Measurements from ENCODE around the genes TMEM121B and CLTCL1.

DNA sequence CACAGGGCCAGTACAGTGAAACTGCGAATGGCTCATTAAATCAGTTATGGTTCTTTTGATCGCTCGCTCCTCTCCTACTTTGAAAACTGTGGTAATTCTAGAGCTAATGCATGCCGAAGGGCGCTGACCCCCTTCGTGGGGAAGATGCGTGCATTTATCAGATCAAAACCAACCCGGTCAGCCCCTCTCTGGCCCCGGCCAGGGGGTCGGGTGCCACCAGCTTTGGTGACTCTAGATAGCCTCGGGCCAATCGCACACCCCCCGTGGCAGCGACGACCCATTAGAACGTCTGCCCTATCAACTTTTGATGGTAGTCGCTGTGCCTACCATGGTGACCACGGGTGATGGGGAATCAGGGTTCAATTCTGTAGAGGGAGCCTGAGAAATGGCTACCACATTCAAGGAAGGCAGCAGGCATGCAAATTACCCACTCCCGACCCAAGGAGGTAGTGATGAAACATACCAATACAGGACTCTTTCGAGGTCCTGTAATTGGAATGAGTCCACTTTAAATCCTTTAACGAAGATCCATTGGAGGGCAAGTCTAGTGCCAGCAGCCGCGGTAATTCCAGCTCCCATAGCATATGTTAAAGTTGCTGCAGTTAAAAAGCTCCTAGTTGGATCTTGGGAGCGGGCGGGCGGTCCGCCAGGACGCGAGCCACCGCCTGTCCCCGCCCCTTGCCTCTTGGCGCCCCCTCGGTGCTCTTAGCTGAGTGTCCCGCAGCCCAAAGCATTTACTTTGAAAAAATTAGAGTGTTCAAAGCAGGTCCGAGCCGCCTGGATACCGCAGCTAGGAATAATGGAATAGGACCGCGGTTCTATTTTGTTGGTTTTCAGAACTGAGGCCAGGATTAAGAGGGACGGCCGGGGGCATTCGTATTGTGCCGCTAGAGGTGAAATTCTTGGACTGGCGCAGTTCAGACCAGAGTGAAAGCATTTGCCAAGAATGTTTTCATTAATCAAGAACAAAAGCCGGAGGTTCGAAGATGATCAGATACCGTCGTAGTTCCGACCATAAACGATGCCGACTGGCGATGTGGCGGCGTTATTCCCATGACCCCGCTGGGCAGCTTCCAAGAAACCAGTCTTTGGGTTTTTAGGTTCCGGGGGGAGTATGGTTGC lies 3898.0 kb upstream of the OR11H1 start:
- PRO-cap, 2 experiments: no peak in any of the 2 experiments
- RAMPAGE, long total RNA, 5 experiments: no peak in any of the 5 experiments

- PRO-cap, 2 experiments: no peak in any of the 2 experiments
- RAMPAGE, long total RNA, 5 experiments: no peak in any of the 5 experiments
Observed at GRCh38 chr22:15784825-15785027, 94.9 kb downstream of the POTEH start.

- PRO-cap, 2 experiments: peak in 2 of 2 experiments; most common plus-strand start chr22:16601950 (in 2); most common minus-strand start chr22:16601757 (in 2)
- RAMPAGE, long total RNA, 5 experiments: start-site peak on the plus strand in 4 of 5 experiments, at chr22:16601844-16601970 at its widest, 46 to 161 reads per replicate
Observed at GRCh38 chr22:16601605-16602786, 9.4 kb upstream of the CCT8L2 start.

DNA sequence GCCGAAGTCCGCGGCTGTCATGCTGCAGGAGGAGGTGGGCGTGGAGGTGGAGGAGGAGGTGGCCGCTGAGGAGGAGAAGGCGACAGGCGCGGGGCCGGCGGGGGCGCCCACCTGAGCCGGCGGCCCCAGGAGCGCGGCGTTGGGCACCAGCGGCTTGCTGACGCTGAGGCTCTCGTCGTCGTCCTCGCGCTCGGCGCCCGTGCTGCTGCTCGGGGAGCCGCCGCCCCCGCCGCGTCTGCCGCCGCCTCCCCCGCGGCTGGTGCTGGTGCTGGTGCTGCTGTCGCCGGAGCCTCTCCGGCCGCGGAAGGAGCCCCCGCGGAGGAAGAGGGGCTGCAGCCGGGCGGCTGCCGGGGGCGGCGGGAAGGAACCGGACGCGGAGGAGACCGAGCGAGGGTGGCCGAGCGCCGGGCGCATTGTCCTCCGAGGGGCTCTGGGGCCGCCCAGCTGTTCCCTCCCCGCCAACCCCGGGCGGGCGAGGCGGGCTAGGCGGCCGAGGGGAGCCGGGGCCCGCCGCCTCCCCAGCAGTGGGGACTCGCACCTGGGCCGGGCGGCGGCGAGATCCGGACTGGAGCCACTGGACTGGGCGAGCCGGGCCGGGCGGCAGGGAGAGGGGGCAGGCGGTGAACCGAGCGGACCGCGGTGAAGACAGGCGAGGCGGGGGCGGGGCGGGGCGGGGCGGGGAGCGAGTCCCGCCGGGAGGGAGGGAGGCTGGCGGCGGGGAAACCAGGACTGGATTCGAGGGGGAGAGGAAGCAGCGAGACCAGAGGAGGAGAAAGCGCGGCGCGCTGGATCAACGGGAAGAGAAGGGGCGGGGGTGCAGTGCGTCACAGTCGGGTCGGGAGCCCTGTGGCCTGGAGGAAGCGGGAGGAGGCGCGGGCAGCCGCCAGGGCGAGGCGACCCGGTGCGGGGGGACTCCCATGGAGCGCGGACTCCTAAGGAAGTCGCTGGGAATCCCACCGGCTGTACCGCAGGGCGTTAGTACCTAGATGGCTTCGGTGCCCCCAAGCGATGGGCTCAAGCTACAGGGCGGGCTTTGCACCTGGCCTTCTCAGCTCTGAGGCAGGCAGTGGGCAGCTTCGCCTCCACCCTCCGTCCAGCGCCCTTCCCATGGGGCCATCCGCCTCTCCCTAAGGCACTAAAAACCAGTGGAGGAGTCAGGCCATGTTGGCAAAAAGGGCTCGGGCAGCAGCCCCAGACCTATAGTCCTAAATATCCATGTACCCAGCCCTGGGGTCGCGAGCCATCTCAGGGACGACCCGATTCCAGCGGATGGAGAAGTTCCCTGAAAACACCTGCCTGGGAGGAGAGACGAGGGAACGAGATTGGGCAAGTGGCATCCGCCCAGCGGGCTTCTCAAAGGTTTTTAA lies at the start of gene TMEM121B:
Gene TMEM121B (minus strand): TSS at position 647 of the 1,367 bp plus-strand sequence.
- PRO-cap, 2 experiments: no peak in any of the 2 experiments
- RAMPAGE, long total RNA, 5 experiments: no peak in any of the 5 experiments

DNA sequence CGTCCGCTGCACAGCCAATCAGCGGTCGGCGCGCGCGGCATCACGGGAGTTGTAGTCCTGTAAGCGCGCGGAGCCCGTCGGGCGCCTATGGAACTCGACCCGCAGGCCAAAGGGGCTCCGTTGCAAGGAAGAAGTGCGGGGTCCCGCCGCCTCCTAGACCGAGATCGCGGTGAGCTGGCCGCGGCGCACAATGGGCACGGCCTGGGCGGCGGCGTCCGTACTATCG lies 142 bp upstream of the HDHD5 start:
- PRO-cap, 2 experiments: peak in 2 of 2 experiments; most common plus-strand start position 68 of the sequence (in 2)
- RAMPAGE, long total RNA, 5 experiments: start-site peak on the plus strand in 1 of 5 experiments, centred at position 68 of the sequence, 11 reads per replicate

- PRO-cap, 2 experiments: peak in 1 of 2 experiments; most common plus-strand start chr22:17159948 (in 1); most common minus-strand start chr22:17159807 (in 1)
- RAMPAGE, long total RNA, 5 experiments: no peak in any of the 5 experiments
Observed at GRCh38 chr22:17159532-17160206, 592 bp upstream of the HDHD5 start.

GRCh38 chr22:17241916-17242630 lies 22.8 kb upstream of the ADA2 start:
- PRO-cap, 2 experiments: no peak in any of the 2 experiments
- RAMPAGE, long total RNA, 5 experiments: no peak in any of the 5 experiments

GRCh38 chr22:17266042-17267040 lies 47.1 kb upstream of the ADA2 start:
- PRO-cap, 2 experiments: peak in 1 of 2 experiments; most common minus-strand start chr22:17266857 (in 1)
- RAMPAGE, long total RNA, 5 experiments: no peak in any of the 5 experiments

- PRO-cap, 2 experiments: no peak in any of the 2 experiments
- RAMPAGE, long total RNA, 5 experiments: no peak in any of the 5 experiments
Observed at GRCh38 chr22:17267903-17268606, 48.8 kb upstream of the ADA2 start.

GRCh38 chr22:17477319-17477999 lies 85.8 kb upstream of the SLC25A18 start:
- PRO-cap, 2 experiments: no peak in any of the 2 experiments
- RAMPAGE, long total RNA, 5 experiments: no peak in any of the 5 experiments

GRCh38 chr22:17772835-17773620 lies 1.2 kb downstream of the BID start:
- PRO-cap, 2 experiments: no peak in any of the 2 experiments
- RAMPAGE, long total RNA, 5 experiments: no peak in any of the 5 experiments

DNA sequence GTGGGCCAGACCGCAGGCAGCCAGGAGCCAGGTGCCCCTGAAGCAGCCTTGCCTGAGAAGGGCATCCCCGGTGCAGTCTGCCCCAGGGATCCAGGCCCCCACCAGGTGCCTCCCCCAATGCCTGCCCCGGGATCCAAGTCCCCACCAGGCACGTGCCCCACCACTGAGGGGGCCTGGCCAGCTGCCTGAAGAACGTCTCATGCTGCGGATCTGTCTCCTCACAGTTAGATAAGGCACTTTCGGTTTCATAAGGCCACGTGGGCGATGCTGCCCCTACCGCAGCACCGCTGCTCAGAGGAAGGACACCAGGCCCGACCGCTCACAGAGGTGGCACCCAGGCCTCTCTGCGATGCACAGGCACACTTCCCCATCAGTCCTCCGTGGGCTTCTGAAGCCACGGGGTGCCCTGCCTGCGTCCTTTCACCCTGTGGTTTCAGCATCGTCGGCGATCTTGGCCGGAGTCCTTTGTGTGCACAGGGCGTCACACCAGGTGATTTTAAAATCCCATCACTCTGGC lies 68.1 kb upstream of the BID start:
- PRO-cap, 2 experiments: no peak in any of the 2 experiments
- RAMPAGE, long total RNA, 5 experiments: no peak in any of the 5 experiments

DNA sequence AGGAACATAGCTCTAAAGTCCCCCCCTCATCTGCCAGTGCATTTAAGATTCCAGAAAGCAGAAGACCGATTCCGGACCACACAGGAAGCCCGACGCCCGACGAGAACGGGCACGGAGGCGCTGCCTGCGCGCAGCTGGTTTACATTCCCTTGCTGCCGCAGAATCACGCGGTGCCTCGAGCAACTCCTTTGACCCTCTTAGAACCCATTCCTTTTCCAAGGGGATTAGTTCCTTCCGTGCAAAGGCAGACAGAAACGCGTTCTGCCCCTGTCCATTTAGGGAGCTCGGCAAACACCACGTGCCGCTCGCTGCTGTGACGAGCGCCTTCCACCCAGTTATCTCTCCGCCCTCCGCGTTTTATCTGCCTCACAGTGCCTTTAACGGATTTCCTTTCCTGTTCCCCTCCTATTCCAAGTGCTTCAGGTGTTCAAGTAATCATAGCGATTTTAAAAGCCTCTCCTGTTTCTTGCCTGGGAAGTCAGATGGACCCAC lies 24.1 kb upstream of the MICAL3 start:
- PRO-cap, 2 experiments: no peak in any of the 2 experiments
- RAMPAGE, long total RNA, 5 experiments: no peak in any of the 5 experiments

- PRO-cap, 2 experiments: no peak in any of the 2 experiments
- RAMPAGE, long total RNA, 5 experiments: no peak in any of the 5 experiments
Observed at GRCh38 chr22:18070570-18071280, 7.1 kb upstream of the PEX26 start.

DNA sequence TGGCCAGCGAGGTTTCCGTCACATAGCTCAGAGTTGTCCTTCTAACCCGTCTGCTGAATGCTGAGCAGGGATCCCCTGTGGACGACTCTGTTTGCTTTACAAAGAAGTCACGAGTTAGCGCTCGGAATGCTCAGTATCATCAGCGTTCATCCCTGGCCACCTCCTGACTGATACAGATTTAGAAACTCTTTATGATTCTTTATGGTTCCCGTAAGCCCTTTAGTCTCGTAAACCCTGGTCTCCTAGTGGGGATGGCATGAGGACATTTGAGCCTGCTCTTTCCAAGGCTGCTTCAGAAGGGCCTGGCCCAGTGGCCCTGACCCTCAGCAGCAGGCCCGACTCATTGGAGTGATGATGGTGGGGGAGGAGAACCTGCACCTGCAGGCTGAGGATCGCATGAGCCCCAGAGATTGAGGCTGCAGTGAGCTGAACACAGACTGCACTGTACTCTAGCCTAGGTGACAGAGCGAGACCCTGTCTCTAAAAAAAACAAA lies 9.6 kb downstream of the PEX26 start:
- PRO-cap, 2 experiments: no peak in any of the 2 experiments
- RAMPAGE, long total RNA, 5 experiments: no peak in any of the 5 experiments

DNA sequence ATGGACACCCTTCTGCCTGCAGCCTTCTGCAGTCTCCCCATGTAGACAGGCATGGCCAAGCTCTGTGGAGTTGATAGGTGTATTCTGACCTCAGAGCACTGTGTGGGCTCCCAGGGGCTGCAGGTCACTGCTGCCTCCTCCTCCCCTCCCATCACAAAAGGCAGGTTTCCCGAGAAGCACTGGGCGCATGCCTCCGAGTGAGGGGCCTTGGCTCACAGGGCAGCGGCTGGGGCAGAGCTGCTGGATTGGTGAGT lies 2.9 kb downstream of the TUBA8 start:
- PRO-cap, 2 experiments: no peak in any of the 2 experiments
- RAMPAGE, long total RNA, 5 experiments: no peak in any of the 5 experiments

DNA sequence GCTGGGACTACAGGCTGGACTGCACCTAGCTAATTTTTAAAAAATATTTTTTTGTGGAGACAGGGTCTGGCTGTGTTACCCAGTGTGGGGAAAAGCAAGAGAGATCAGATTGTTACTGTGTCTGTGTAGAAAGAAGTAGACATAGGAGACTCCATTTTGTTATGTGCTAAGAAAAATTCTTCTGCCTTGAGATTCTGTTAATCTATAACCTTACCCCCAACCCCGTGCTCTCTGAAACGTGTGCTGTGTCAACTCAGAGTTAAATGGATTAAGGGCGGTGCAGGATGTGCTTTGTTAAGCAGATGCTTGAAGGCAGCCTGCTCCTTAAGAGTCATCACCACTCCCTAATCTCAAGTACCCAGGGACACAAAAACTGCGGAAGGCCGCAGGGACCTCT lies 2.5 kb upstream of the PRODH start:
- PRO-cap, 2 experiments: no peak in any of the 2 experiments
- RAMPAGE, long total RNA, 5 experiments: no peak in any of the 5 experiments

- PRO-cap, 2 experiments: no peak in any of the 2 experiments
- RAMPAGE, long total RNA, 5 experiments: no peak in any of the 5 experiments
Observed at GRCh38 chr22:19058480-19058970, 63.7 kb downstream of the DGCR2 start.

DNA sequence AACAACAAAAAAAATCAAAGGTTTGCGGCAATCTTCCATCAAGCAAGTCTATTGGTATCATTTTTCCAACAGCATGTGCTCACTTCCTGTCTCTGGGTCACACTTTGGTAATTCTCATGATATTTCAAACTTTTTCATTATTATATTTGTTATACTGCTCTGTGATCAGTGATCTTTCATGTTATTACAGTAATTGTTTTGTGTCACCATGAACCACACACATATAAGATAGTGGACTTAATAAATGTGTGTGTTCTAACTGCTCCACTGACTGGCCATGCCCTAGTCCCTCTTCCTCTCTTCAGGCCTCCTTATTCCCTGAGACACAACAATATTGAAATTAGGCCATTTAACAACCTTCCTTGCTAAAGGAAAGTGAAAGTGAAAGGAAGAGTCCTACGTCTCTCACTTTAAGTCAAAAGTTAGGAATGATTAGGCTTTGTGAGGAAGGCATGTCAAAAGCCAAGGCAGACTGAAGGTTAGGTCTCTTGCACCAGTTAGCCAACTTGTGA lies 32.1 kb downstream of the CLTCL1 start:
- PRO-cap, 2 experiments: no peak in any of the 2 experiments
- RAMPAGE, long total RNA, 5 experiments: no peak in any of the 5 experiments

GRCh38 chr22:19291567-19291847 lies at the start of gene CLTCL1:
CLTCL1 (minus strand) TSS chr22:19291719.
- PRO-cap, 2 experiments: peak in 2 of 2 experiments; most common minus-strand start chr22:19291685 (in 1)
- RAMPAGE, long total RNA, 5 experiments: start-site peak on the minus strand in 2 of 5 experiments, at chr22:19291667-19291749 at its widest, 42 reads per replicate